HT1080 (cell line): Measurements from ENCODE around the gene C10orf120.

GRCh38 chr10:122407777-122408101, 33.2 kb downstream of the PLEKHA1 start:
RAMPAGE:
- cytosol, long total RNA: no peak
- long total RNA: no peak
- nucleus, long total RNA: no peak

GRCh38 chr10:122462265-122462941, 1.1 kb downstream of the HTRA1 start:
RAMPAGE:
- cytosol, long total RNA: no peak
- long total RNA: no peak
- nucleus, long total RNA: no peak

DNA sequence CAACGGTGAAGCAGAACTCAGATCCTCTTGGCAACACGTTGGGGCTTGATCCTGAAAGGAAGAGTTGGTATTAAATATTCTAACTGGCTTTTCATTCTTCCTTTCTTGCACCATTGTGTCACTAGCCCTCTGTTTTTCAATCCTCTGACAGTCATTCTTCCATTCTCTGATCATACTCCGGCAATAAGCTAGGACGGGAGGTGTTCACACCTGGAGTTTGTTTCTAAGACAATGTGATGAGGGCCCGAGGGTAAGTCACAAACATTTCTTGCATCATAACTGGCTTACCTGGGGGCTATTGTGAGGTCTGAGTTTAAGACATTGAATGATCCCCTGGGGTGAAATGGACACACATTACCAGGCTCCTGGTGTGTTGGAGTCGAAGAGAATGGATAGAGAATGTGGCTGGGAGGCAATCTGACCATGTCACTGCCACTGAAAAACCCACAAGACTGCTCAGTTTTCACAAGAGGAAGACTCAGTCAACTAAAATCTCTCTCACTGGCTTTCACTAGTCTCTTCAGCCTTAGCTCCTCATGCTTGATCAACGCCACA, at the start of gene C10orf120:
Gene C10orf120, minus strand, starts transcription at position 230 of the 555 bp plus-strand sequence.
RAMPAGE:
- cytosol, long total RNA: no peak
- long total RNA: no peak
- nucleus, long total RNA: no peak

DNA sequence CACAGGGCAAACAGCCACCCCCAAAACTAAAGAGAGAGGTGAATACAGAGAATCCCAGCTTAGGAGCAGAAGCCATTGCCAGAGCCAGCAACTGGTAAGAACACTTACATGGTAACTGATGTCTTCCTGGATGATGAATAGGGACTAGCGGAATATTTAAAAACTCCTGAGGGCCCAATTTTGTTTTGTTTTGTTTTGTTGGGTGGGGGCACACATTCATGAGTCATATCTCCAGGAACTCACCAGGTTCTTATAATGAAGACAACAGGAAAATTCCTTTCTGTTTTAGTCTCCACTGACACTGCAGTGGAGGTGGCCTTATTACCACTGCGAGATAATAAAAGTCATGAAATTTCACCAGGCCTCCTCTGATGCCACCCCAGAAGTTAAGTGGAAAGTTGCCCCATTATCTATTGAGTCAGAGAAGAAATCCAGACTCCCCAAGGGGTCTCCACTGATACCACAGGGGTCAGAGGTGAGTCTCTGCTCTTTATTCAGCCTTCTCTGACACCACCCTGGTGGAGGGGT, 6.6 kb upstream of the CUZD1 start:
RAMPAGE:
- cytosol, long total RNA: start-site peak on the minus strand centred at position 130 of the sequence, 5 bp wide, 43 and 47 reads in 2 replicates
- long total RNA: start-site peak on the minus strand centred at position 138 of the sequence, 12 bp wide, 9 reads
- nucleus, long total RNA: no peak

RAMPAGE:
- cytosol, long total RNA: no peak
- long total RNA: no peak
- nucleus, long total RNA: no peak
These were observed 11.4 kb downstream of the IKZF5 start for GRCh38 chr10:122997113-122997631.

GRCh38 chr10:122997632-122998160, 10.9 kb downstream of the IKZF5 start:
RAMPAGE:
- cytosol, long total RNA: no peak
- long total RNA: no peak
- nucleus, long total RNA: no peak

DNA sequence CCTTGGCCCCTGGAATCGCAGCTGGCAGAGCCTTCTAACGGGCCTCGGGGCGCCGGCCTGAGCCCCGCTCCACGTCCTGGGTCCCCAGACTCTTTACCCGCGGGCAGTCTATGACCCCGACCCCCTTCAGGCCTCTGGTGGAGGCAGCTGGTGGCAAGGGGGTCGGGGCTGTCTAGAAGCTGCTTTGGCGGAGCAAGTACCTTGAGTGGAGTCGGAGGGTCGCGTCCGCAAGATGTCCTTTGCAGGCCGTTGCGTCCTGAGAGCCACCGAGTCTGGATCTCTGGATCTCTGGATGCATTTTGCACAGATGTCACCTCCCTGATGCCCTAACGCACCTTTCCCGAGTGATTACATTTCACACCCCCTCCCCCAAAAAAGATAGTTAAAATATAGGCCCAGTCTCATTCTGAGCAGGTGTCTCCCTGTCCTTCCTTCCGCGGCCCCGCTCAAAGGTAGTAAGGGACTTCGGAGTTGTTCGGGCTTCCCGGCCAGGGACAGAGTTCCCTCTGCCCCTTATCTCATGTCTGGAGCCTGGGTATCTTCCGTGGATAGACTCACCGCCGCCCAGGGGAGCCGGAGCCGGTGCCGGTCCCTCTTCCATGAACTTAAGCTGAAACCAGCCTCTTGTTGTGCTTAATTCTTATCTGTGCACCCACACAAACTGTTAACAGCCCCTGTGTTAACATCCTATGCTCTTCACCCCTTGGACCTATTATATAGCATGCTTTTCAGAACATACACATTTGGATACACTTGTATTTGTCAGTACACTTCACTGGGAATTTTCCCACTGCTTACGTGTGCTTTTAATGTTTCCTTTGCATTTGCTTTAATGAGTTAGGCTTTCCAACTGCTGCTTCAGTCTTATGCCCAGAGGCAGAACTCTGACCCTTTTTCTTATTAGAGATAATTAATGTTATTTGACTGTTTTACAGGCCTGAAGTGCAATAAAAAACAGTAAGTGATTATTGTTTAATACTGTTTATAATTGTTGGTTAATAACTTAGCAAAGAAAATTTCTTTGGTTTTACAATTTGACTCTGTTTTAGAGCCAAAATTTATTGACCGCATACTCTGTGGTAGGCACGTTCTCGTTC, 655 bp downstream of the ACADSB start:
RAMPAGE:
- cytosol, long total RNA: no peak
- long total RNA: no peak
- nucleus, long total RNA: no peak

DNA sequence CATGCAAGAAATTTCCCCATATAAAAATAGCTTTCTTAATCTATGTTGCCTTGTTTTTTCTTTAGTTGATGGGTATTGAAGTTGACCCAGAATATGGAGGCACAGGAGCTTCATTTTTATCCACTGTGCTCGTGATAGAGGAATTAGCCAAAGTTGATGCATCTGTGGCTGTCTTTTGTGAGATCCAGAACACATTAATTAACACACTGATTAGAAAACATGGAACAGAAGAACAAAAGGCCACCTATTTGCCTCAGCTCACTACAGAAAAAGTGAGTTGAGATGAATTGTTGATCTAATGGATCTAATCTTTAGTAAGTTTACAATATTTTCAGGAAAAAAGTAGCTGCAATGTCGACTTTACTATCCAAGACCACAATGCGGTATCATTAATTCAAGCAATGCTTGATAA, 31.6 kb downstream of the ACADSB start:
RAMPAGE:
- cytosol, long total RNA: no peak
- long total RNA: no peak
- nucleus, long total RNA: no peak

GRCh38 chr10:123994039-123995217, 99.0 kb downstream of the CHST15 start:
RAMPAGE:
- cytosol, long total RNA: no peak
- long total RNA: no peak
- nucleus, long total RNA: no peak

GRCh38 chr10:123995297-123996307, 97.8 kb downstream of the CHST15 start:
RAMPAGE:
- cytosol, long total RNA: no peak
- long total RNA: no peak
- nucleus, long total RNA: no peak

DNA sequence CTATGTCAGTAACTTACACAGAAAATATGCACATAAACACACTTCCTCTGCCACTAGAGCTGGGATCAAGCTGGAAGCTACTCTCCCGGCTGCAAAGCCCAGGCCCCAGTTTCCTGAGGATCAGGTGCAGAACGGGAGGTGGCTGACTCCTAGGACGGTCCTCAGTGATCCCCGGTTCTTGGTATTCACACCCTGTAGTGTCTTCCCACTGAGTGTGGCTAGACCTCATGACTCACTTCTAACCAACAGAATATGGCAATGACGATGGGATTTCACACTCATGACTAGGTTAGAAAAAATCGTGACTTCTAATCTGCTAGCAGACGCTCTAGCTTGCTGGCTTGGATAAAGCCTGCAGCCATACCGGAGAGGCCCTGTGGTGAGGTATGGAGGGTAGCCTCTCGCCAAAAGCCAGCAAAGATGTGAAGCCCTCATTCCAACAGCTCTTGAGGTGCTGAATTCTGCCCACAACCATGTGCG, 60.1 kb downstream of the CHST15 start:
RAMPAGE:
- cytosol, long total RNA: no peak
- long total RNA: no peak
- nucleus, long total RNA: no peak

DNA sequence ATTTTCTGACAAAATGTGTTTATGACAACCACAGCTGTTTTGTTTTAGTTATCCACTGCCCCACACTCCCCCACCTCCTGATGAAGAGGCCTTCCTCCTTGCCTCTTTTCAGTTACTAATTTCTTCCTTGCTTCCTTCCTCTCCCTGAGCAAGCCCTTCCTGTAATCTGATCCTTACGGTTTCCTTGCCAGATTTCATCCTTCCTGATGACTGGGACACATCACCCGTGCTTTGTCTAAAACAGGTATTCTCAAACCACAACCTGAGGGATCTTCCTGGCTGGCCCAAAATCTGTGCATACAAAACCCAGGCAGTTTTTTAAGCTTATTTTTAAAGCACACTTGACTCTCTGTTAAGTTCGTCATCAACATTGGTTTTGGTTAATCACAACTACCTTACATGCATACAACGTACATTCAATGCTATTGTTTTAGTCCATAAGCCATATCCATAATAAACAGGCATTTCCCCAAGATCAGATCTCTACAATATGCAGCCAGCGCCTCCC, 39.3 kb downstream of the CHST15 start:
RAMPAGE:
- cytosol, long total RNA: no peak
- long total RNA: no peak
- nucleus, long total RNA: no peak

DNA sequence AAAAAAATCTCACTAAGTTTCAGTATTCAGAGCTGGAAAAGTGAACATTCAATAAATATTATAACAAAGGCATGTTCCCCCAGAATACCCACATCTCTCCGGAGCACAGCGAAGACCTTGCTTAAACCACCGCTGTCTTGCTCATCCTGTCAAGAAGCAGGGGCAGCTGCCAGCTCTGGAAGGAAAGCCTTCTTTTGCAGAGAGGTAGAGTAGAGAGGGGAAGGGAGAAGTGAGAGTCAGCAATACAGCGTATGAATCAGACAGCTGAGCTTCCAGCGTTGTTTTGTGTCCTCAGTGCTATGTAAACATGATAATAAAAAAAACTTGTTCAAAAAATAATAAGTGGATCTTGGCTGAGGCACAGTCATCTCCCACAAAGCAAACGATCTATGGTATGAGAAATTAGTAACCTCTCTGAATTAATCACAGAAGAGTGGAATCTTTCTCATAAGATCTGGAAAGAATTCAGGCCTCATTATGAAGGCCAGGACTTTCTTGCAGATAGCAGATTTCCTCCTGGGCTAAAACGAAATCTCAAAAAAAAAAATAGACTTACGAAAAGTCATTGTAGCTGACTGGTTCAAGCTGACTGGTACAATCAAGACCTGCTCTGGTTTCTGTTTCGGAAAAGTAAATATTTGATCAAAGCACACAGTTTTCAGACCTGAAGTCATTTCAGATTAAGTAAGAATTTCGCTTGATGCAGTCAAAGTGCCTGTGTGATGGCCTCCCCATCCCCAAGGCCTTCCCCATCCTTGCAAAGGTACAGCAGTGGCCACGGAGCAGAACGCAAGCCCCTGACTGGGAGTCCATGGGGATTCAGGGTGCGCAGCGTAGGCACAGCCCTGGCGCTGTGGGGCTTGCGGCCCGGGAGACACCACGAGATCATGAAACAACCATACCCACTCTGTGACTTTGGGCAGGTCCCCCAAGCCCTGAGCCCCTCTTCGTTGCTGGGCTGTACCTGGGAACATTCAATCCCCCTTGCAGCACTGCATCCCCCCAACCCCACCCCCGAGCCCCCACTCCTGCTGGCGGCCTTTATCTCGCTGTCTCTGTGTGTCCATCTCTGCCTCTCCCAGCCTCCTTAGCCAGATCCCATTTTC, 29.4 kb downstream of the CHST15 start:
RAMPAGE:
- cytosol, long total RNA: no peak
- long total RNA: no peak
- nucleus, long total RNA: no peak

RAMPAGE:
- cytosol, long total RNA: no peak
- long total RNA: no peak
- nucleus, long total RNA: no peak
These were observed 12.1 kb downstream of the CHST15 start for GRCh38 chr10:124081307-124081713.

DNA sequence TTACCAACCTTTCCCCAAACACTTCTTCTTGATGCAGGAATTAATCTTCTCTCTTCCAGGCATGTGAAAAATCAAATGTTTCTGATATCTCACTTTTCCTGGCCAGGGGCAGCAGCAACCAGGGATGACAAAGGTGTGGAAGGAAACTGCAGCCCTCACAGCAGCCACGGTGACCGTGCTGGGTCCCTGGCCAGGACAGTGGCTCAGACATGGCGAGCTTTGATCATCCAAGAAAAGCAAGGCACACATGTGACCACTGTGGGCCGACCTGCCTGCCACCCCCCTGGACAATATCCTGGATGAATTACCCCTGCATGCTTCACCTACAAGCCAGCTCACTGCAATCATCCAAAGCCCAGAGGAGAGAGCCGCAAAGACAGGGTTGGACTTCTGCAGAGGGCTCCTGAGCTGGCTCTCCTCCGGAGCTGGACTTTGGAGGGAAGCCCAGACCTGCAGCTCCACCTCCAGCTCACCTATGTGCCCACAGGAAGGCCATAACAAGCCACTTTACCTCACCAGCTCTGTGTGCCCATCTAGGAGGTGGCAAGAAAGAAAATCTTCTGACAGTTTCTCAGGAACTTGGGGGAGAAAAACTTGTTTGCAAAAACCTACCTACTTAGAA, 2.7 kb downstream of the CHST15 start:
RAMPAGE:
- cytosol, long total RNA: no peak
- long total RNA: no peak
- nucleus, long total RNA: no peak

DNA sequence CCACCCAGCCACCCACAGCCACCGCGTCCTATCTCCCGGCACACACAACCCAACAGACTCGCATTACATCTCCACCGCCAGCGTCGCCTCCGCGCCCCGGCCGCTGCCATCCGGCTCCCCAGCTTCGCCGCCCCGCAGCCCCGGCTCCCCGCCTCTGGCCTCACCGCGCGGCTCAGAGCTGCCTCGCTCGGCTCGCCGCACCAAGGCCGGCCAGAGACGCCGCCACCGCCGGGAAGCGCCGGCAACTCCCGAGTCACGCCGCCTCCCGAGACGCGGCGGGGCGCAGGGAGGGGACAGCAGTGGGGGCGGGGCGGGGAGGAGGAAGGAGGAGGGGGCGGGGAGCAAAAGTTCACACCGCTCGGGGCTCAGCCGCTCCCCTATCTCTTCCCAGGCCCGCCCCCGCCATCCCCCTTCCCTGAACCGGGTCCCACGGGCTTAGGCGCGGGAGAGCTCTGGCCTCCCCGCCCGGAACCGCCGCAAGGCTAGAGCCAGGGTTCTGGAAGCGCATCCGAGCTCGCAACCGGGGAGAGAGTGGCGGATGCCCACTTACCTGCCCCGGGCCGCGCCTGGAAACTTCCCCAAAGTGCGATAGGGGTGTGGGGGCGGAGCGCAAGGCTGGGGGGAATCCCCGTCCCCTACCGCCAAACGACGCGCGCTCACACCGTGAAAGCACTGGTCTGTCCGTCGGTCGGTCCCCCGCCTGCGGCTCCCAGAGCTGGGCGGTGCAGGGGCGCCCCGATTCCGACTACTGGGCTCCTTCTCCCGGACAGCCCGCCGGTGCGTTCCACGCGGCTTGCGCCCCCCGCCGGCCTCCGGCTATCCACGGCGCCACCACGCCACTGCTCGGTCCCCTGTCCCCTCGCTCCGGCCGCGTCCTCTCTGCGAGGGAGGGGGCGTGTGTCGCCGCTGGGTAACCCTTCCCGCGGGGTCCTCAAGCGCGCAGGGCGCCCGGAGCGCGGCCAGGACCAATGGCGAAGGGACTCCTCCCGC, 943 bp downstream of the CHST15 start:
RAMPAGE:
- cytosol, long total RNA: no peak
- long total RNA: start-site peak on the minus strand centred at position 247 of the sequence, 41 bp wide, 8 reads; start-site peak on the minus strand centred at position 805 of the sequence, 163 bp wide, 5 reads
- nucleus, long total RNA: no peak

GRCh38 chr10:124152526-124153793, 59.6 kb upstream of the CHST15 start:
RAMPAGE:
- cytosol, long total RNA: no peak
- long total RNA: no peak
- nucleus, long total RNA: no peak

RAMPAGE:
- cytosol, long total RNA: no peak
- long total RNA: no peak
- nucleus, long total RNA: no peak
These were observed 127.5 kb downstream of the OAT start for GRCh38 chr10:124291083-124291825.

DNA sequence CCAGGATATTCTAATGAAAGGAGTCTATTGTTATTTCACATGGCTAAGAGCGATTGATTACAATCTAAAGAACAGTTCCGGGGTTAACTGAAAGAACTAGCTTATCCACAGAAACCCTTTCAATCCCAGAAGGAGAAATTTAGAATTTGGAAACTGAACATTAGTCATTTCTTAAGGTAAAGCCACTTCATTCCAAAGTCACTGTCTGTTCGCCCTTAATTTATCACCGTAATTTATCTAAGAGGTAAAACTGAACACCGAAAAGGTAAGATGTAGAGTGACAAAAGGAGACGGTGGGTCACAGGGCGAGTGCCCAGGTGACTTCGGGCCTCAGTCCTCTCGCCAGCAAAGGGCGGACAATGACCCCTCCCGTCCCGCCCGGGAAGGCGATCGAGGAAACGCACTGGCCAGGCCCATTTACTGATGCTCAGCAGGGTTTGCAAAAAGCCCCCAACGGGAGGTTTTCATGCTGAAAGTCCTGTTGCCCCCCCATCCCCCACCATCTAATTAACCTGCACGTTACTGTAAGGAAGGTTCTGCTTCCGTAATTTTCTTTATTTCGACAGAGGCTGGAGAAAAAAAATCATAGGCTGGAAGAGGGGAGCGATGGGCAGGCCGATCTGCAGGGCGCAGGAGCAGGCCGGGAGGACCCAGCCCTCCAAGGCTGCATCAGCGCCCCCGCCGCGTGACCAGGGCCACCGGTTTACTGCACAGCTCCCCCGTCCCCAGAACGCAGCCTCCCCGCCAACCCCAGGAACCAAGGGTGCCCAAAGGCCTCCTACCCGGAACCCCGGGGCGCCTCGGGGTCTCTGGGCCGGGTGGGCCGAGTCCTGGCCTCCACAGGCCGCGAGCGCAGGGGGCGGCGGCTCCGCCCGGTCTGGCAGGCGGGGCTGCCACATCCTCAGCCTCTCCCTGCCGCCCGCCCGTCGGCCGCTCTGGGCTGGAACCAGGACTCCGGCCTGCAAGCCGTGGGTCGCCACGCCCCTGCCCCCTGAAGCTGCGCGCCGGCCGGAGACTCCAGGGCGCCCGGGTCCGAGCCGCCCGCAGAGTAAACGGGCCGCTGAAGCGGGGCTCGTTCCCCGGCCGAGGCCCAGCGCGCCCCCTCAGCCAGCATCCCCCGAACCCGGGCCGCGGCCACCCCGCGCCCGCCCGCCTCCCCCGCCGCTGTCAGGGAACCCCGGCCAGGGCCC, 682 bp downstream of the OAT start:
RAMPAGE:
- cytosol, long total RNA: no peak
- long total RNA: no peak
- nucleus, long total RNA: no peak

RAMPAGE:
- cytosol, long total RNA: no peak
- long total RNA: no peak
- nucleus, long total RNA: no peak
These were observed 74.3 kb downstream of the LHPP start for GRCh38 chr10:124535628-124536717.